Right common carotid artery plus branches (tissue), 1 donor: ENCODE measurements around a stretch of chr13.

GRCh38 chr13:112473797-112474218, 97.7 kb downstream of the SPACA7 start:
- PRO-cap: no peak

DNA sequence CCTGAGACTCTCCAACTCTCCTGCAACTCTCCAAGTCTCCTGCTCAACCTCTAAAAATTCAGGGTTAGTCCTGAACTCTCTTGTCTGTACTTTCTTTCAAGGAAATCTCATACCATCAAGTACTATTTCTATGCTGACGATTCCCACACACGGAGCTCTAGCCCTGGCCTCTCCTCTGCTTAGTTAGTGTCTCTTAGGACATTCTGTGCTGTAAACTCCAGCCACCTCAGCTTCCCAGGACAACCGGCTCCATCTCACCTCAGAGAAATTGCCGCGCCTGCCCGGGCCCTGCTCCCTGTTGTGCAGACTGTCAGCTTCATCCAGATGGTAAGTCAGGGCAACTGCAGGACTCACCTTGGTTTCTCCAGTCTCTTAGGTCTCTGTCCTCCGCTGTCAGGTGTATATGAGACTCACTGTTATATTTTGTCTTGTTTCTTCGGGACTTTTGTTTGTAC, 98.7 kb downstream of the SPACA7 start:
- PRO-cap: no peak

GRCh38 chr13:112516087-112516844, 71.7 kb downstream of the TUBGCP3 start:
- PRO-cap: no peak

- PRO-cap: no peak
These were observed 62.9 kb downstream of the TUBGCP3 start for GRCh38 chr13:112524836-112525729.

DNA sequence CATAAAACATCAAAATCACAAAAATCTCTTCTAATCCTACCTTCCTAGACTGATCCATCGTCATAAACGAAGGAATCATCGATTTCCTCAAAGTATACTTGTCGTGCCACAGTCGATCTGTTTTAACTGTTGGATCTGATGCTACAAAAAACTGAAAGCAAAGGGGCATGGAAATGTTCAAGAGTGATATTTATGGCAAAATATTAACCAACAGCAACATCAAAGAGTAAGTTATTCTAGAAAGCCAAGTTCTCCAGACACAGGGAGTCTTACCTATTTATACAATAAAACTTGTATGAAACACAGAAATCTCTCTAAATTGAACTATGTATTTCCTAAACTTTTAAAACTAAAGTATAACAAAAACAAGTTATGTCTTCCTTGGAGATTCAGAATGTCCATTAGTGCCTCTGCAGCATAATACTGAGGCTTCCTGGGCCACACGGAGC, 60.6 kb downstream of the TUBGCP3 start:
- PRO-cap: no peak

GRCh38 chr13:112537863-112539009, 49.7 kb downstream of the TUBGCP3 start:
- PRO-cap: no peak

- PRO-cap: unidirectional peak, minus-strand start at chr13:112606442
These were observed 18.3 kb upstream of the TUBGCP3 start for GRCh38 chr13:112606042-112606904.

- PRO-cap: no peak
These were observed 50.4 kb upstream of the TUBGCP3 start for GRCh38 chr13:112638285-112638778.

- PRO-cap: no peak
These were observed 3.9 kb upstream of the ATP11A start for GRCh38 chr13:112685882-112686329.

DNA sequence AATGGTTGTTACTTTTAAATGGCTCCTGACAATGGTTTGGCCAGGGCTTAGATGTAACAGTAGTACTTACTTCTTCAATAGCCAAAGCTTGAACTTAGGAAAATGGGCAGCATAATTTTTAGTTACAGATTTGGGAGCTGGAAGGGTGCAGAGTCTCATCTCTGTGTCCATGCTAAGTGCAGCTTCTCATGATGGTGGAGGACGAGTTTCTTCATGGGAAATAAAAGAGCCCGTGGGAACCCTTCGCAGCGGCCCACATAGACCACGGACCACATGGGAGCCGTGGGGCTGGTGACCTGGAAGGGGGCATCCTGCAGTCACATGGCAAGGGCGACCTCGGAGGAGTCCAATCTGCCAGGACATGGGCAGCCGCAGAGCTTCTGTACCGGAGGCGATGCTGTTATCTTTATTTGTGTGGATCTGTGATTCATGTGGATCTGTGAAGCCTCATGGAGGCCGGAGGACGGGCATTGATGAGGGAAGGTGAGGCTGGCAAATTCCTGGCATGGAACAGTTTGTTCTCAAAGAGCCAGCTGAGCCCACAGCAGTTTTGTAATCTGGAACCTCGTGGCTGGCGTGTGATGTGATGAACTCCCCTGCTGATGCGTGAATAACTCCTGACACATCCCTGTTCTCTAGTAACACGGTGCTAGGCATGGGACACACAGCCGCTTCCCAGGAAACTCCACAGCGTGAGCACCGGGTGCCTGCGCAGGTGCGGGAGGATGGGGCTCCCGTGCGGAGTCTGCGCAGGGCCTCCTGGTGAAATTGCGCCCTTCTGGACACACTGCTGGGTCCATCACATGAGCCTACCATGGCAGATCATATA, 40.3 kb downstream of the ATP11A start:
- PRO-cap: no peak

- PRO-cap: no peak
These were observed 53.6 kb downstream of the ATP11A start for GRCh38 chr13:112743209-112744135.

DNA sequence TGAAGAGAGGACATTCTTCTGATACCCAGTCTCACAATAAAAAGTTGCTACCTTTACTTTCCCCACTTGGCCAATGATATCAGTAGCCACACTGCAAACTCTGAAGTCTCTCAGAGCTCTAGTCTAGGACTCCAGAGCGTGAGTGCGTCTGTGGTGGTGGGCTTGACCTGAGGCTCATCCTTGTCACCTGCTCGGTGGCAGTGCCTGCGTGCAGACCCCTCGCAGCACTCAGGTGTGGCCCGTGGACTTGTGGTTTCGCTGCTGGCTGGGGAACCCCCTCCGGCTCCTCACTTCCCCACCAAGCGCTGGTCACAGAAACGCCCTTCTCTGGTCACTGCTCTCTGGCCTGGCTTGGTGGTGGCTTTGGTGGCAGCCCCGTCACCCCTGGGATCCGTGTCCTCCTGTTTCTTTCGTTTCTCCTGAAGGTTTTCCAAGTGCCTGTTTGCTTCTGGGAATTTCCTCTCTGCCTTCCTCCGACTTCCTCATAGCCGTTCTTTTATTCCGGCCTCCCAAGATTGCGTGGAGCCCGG, 77.9 kb downstream of the ATP11A start:
- PRO-cap: no peak

DNA sequence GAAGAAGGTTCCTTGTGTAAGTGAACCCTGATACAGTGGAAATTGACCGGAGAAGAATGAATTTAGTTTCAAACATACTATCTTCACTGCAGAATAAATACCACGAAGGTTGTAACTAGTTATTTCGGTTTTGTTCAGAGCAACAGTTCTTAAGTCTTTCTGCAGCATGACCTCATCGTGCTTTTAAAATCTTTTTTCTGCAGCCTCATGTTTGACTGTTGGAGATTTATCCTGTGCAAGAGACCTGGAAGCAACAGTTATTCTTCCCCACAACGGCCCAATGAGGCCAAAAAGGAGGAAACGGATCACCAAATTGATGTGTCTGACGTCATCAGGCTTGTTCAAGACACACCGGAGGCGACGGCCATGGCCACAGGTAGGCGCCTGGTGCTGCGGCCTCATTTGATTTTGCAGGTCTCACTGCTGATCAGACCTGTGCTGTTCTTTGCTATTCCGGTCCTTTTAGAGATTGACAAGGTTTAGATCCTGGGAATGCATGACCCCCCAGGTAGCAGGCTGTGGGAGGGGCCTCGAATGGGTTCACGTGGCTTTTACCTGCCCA, 66.9 kb upstream of the MCF2L start:
- PRO-cap: no peak

- PRO-cap: bidirectional peak, plus-strand start at chr13:112979366, minus-strand start at chr13:112979071
These were observed 9.9 kb downstream of the MCF2L start for GRCh38 chr13:112978647-112979572.

DNA sequence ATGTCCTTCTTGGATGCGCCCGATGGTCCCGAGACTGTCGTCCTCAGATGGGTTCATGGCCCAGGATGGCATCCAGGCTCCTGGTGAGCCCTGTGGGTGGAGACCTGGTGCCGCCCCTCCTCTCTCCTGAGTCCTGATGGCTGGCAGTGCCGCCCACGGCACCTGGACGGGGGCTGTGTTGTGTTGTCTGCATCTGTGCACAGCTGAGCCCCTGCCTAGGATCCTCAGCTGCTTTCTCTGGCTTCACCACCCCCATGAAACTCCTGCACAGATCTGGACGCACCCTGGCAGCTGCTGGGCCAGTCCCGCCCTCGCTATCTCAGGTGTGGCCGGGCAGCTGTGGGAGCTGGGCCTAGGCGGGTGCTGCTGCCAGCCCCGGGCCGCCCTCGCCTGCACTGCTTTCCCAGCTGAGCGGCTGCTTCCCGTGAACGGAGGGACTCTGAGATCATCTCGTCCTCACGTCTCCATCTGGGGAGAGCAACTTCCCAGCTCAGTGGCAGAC, 27.7 kb downstream of the MCF2L start:
- PRO-cap: no peak

GRCh38 chr13:113152630-113153240, 5.7 kb upstream of the PROZ start:
- PRO-cap: no peak

- PRO-cap: unidirectional peak, minus-strand start at chr13:113154010
These were observed 4.6 kb upstream of the PROZ start for GRCh38 chr13:113153837-113154315.

DNA sequence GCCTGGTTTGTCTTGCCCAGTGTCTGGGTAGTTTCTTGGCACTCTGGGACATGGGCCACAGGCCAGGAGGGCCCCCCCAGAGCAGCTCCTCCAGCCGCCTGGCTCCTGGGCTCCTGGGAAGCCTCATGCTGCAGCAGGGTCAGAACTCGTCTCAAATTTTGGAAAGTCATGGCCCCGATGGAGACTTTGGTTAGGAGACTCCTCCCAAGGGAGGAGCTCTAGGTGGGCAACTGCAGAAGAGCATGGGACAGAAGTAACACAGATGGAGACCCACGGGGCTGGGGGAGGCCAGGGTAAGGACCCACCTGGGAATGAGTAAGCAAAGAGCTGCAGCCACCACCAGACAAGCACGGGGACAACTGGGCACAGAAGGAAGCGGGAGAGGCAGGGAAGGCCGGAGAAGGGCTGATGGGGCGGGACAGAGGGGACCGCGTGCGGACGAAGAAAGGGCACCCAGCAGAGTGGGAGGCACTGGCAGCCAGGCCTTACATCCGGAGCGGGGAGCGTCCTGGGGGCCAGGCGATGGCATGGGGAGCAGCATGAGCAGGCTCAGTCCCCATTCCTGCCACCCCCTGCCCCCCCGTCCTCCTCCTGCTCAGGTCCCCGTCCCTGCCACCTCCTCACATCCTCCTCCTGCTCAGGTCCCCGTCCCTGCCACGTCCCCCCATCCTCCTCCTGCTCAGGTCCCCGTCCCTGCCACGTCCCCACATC, 2.9 kb downstream of the PROZ start:
- PRO-cap: no peak

DNA sequence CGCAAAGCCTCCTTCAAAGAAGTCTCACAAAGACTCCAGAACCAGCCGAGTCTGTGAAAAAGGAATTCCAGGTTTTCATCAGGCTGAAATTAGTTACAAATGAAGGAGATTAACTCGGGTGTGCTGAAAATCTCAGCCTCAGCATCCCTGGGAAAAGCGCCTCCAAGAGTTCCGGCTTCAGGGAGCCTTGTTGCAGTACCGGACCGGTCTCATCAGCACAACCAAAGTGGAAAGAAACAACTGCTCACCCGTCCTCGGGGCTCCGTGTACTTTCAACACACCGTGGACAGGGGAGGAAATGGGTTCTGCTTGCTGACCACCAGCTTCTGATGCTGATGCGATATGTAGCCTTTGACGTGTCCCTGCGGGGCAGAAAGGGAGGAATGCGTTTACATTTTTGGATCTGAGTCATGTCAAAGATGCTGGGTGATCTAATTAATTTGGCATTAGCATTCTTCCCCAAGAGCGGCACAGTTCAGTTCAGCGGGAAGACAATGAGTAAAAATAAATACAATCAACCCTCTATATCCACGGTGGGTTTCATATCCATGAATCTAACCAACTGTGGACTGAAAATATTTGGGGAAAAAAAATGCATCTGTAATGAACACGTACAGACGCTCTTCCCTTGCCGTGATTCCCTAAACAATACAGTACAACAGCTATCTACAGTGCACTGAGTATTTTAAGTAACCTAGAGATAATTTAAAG, 19.6 kb downstream of the PROZ start:
- PRO-cap: no peak

DNA sequence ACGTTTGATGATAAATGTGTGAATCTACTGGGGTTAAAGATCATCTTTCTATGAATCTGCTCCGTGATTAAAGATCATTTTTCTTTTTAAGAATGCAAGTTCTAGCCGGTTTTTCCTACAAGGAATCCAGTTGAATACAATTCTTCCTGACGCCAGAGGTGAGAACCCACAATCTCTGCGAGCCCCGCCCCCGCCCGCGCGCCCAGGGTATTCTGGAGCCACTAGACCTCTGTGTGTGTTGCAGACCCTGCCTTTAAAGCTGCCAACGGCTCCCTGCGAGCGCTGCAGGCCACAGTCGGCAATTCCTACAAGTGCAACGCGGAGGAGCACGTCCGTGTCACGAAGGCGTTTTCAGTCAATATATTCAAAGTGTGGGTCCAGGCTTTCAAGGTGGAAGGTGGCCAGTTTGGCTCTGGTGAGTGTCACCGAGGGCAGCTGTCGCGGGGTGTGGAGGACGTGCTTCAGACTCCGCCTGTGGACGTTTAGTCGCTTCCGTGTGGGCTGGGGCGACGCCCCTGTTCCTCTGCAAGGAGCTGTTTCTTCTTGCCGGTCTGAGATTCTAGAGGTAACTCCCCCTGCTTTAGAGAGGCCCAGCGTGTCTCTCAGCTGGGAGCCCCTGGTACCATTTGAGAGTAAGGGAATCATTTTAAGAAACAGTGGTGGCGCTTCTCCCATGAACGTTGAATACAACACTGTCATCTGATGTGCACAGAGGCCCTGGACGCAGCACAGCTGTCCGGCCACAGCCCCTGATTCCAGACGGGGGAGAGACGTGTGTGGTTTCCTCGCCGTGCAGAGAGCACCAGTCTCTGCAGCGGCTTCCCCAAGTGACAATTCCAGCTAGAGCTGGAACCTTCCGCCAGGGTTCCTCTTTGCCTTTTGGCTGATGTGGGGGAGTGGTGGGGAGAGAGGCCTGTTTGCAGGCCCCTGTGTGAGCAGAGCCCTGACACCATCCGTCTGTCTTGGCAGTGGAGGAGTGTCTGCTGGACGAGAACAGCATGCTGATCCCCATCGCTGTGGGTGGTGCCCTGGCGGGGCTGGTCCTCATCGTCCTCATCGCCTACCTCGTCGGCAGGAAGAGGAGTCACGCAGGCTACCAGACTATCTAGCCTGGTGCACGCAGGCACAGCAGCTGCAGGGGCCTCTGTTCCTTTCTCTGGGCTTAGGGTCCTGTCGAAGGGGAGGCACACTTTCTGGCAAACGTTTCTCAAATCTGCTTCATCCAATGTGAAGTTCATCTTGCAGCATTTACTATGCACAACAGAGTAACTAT, 24.7 kb downstream of the LAMP1 start:
- PRO-cap: no peak